ENCODE results near the gene JDP2.

- PRO-cap = no peak
Measured at GRCh38 chr14:74592561-74593354, 19.3 kb downstream of the LTBP2 start.

DNA sequence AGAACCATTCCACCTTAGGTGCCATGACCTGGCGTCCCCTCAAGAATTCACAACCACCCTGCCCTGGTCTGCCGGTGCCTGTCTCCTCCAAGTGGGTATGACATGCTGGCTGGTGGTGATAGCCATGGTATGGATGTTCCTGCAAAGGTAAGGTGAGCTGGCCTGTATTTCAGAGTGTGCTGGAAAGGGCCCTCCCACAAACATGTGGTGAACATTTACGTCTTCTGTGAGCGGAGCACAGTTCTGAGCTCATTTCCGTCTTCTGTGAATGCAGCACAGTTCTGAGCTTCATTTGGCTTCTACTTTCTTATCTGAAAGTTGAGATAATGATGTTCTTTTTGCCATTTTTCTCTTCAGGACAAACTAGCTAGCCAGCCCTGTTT is 5.3 kb upstream of the LTBP2 start:
- PRO-cap = no peak

DNA sequence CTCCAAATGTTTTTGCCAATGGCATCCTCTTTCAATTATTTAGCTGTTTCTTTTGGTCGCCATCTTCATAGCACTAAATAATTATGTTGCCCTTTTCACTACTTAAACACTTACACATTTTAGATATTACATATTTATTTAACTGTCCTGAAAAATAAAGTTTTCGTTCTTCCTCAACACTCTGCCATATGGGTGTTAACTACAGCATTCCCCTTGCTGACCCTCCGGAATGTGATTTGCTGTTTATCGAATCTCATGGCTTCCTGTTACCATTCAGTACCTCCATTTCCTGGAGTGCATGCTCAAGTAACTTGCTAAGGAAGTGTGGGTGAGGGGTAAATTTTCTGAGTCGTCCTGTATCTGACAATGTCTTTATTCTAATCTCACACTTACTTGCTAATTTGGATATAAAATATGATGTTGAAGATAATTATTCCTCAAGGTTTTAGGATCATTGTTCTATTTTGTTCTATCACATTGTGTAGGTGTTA is 29.5 kb downstream of the YLPM1 start:
- PRO-cap = no peak

- PRO-cap = no peak
Measured at GRCh38 chr14:74811500-74811773, 48.3 kb downstream of the YLPM1 start.

GRCh38 chr14:74884592-74885244 is 3.0 kb downstream of the DLST start:
- PRO-cap = no peak

DNA sequence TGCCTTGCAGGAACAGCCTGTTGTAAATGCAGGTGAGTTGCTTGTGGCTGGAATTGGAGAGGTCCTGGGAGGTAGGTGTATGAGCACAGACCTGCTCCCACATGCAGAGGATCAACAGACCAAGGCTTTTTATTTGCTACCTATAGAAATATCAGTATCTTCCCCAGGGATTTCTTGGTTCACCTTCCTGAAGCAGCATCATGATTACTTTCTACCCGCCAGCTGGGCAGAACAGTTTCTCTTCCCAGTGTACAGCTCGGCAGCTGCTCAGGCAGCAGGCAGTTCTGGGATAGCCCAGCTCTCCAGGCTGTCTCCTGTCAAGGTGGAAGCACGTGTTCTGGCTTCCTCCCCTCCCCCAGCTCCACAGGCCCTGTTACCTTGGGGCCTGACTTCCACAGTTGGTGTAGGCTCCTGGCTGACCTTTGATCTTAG is 16.8 kb downstream of the DLST start:
- PRO-cap = no peak

DNA sequence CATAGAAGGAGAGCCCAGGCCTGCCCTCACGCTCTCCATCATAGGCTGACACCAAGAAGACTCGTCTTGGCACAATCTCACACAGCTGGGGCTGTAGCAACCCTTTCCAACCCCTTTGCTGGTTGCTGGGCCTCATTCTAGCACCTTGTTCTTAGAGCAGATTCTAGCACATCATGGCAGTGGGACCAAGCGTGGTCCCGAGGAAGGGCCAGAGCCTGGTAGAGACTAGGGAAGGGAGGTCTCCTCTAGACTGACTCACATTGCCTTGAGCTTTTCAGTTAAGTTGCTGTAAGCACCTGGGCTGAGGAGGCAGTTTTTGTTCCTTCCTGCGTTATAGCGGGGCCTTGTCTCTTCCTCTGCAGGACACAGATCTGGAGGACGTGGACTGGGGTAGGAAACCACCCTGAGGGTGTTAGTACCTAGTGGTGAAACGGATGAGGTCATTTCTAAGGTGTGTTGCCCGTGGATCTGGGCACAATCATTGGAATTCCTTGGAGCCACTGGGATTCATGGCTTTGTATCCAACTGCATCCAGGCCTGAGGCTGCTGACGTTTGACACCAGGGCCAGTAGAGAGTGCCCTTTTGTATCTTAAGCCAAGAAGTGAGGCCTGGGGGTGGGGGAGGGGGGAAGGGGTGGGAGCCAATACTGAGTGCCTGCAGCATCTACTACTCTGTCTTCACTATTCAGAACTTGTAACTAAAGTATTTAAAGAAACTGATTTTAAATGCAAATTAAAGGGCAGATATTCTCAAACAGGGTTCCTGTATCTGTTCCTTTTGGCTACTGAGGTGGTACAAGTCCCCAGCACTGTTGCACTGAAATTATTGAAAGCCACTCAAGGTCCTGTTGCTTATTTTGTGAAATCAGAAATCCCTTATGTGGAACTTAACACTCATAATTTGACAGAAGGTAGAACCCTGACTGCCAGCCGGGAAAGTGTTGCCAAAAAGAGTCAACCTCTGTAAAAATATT is 19.8 kb downstream of the RPS6KL1 start:
- PRO-cap = unidirectional peak, minus-strand start at position 558 of the sequence

GRCh38 chr14:74950861-74951234 is 4.5 kb downstream of the PGF start:
- PRO-cap = no peak

GRCh38 chr14:75006594-75007218 is 4.0 kb downstream of the EIF2B2 start:
- PRO-cap = no peak

GRCh38 chr14:75037055-75037437 is 14.2 kb downstream of the MLH3 start:
- PRO-cap = no peak

DNA sequence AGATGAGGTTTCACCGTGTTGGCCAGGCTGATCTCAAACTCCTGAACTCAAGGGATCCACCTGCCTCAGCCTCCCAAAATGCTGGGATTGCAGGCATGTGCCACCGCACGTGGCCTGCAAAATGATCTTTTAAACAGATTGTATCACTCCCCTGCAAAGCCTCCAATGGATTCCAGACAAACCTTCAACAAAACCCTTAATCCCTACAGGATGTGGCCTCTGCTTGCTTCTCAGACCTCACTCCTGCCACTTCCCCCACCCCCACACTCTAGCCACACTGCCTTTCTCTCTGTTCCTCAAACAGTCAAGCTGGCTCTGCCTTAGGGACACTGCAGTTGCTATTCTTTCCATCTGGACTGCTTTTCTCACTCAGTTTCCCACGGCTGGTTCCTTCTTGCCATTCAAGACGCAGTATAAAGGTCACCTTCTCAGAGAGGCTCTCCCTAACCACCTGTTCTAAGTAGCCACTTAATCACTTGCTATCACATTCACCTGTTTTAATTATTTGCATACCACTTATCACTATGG is 47.3 kb upstream of the TMED10 start:
- PRO-cap = bidirectional peak, plus-strand start at position 299 of the sequence, minus-strand start at position 131 of the sequence

DNA sequence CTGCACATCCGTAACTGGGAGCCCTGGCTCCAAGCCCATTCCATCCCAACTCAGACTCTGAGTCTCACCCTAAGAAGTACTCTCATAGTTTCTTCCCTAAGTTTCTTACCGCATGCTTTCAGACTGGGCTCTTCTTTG is 1.5 kb downstream of the FOS start:
- PRO-cap = bidirectional peak, plus-strand start outside the sequence, minus-strand start at position 59 of the sequence

GRCh38 chr14:75297278-75297872 is 18.7 kb downstream of the FOS start:
- PRO-cap = no peak

- PRO-cap = no peak
Measured at GRCh38 chr14:75380774-75381228, 47.0 kb upstream of the JDP2 start.

GRCh38 chr14:75427564-75428168 is at the start of gene JDP2:
Gene JDP2 (plus strand): TSS chr14:75428022.
- PRO-cap = bidirectional peak, plus-strand start at chr14:75427663, minus-strand start at chr14:75427655; bidirectional peak, plus-strand start at chr14:75428032, minus-strand start at chr14:75427932

GRCh38 chr14:75429939-75430681 is 2.3 kb downstream of the JDP2 start:
- PRO-cap = no peak

DNA sequence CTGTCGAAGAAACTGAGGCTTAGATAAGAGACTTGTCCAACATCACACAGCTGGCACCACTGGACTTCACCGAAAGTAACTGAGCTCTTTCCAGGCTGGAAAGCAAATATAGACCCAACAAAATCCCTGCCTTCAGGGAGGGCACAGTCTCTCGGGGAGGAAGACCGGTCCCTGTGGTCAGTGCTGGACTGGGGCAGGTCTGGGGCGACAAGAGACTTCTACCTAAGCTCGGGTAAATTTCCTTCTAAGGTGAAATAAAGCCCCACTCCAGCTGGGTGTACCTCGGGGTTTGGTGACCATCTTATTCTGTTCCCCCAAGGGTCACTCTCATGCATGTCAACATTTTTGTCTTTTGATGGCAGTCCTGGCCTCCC is 43.2 kb upstream of the BATF start:
- PRO-cap = no peak

GRCh38 chr14:75521289-75521913 is 868 bp upstream of the BATF start:
- PRO-cap = no peak

DNA sequence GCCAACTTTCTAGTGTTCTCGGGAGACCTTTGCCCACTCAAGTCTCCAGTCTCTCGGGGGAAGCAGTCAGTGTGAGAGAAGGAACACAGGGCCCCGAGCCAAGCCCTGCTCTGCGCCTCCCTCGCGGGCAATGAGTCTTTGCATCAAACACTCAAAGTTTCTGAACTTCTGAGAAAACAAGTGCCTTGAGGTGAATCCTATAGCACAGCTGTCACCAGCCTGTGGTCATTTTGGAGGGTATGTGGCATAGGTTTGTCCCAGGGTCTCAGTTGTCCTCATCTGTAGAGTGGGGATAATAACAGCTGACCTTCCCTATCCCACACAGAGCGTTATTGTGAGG is 19.7 kb downstream of the BATF start:
- PRO-cap = no peak

DNA sequence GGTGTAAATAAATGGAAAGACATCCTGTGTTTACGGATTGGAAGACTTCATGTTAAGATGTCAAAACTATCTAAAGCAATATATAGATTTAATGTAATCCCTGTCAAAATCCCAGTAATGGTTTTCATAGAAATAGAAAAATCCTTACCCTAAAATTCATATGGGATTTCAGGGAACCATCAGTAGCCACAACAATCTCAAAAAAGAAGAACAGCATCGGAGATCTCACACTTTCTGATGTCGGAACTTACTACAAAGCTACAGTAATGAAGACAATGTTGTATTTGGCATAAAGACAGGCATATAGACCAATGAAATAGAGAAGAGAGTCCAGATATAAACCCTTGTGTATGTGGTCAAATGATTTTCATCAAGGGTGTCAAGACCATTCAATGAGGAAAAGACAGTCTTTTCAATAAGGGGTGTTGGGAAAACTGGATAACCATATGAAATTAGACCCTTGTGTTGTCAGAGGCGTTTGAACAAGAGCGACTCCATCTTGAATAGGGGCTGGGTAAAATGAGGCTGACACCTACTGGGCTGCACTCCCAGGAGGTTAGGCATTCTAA is 21.1 kb downstream of the FLVCR2 start:
- PRO-cap = no peak

Data from H9 (cell line).